Diencephalon (tissue), 2 donors: ENCODE data around the genes FABP3 and TINAGL1.

GRCh38 chr1:31372730-31373473 is at the start of gene FABP3:
TSS of gene FABP3 (minus strand) at chr1:31373076.
- RAMPAGE, long total RNA: start-site peak on the minus strand at chr1:31373019-31373225, 15,552 and 3,163 reads in 2 replicates

GRCh38 chr1:31384486-31384881 is 11.6 kb upstream of the FABP3 start:
- RAMPAGE, long total RNA: no peak

GRCh38 chr1:31426125-31426805 is 13.3 kb downstream of the SERINC2 start:
- RAMPAGE, long total RNA: no peak

DNA sequence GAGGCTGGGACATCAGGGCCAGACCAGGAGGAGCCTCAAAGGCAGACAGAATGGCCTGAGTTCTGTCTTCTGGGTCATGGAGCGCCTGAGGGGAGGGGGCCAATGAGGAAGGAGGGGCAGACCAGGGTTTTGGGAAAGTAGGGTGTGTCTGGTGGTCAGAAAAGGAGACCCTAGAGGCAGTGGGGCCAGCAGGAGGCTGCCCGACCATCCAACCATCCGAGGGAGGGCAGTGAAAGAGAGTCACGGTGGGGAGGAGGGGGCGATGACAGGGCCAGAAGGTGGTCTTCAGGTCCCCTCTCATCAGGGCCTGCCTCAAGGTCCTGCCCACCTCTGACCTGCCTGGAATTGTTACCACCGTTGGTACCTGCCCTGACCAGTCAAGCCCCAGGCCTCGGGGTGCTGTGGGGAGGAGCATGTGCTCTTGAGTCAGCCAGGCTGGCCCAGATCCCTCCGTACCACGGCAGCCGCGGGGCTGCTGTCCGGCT is 21.8 kb downstream of the SERINC2 start:
- RAMPAGE, long total RNA: no peak

- RAMPAGE, long total RNA: no peak
Observed at GRCh38 chr1:31511078-31511532, 65.2 kb upstream of the TINAGL1 start.

GRCh38 chr1:31549489-31550226 is 26.7 kb upstream of the TINAGL1 start:
- RAMPAGE, long total RNA: no peak

DNA sequence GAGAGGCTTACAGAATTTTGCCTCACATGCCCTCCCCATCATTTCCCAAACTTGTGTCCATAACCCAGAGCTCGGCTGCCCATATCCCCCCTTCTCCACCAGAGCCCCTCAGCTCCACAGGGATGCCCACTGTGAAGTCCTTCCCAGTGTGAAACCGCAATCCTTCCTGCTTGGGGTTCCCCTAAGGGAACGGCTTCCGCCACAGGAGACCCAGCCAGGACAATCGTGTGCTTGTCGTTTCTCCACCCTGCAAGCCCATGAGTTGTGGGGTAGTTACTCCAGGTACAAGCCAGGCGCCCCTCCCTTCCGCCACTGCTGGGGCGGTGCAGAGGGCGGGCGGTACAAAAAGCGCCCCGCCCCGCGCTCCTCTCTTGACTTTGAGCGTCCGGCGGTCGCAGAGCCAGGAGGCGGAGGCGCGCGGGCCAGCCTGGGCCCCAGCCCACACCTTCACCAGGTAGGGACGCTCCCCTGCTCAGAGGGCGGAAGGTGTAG is at the start of gene TINAGL1:
TINAGL1 (plus strand) TSS at position 374 of the 492 bp plus-strand sequence.
- RAMPAGE, long total RNA: start-site peak on the plus strand centred at position 404 of the sequence, 19 bp wide, 7 and 33 reads in 2 replicates

GRCh38 chr1:31580209-31581442 is 4.3 kb downstream of the TINAGL1 start:
- RAMPAGE, long total RNA: no peak

GRCh38 chr1:31617949-31618644 is 608 bp downstream of the HCRTR1 start:
- RAMPAGE, long total RNA: no peak

- RAMPAGE, long total RNA: no peak
Observed at GRCh38 chr1:31700936-31702056, 2.5 kb downstream of the COL16A1 start.

GRCh38 chr1:31762197-31763233 is 1.6 kb downstream of the ADGRB2 start:
- RAMPAGE, long total RNA: no peak

- RAMPAGE, long total RNA: no peak
Observed at GRCh38 chr1:31789283-31789690, 25.1 kb upstream of the ADGRB2 start.

- RAMPAGE, long total RNA: no peak
Observed at GRCh38 chr1:32037680-32038023, 24.0 kb downstream of the KHDRBS1 start.

- RAMPAGE, long total RNA: no peak
Observed at GRCh38 chr1:32042761-32043943, 29.5 kb downstream of the KHDRBS1 start.

DNA sequence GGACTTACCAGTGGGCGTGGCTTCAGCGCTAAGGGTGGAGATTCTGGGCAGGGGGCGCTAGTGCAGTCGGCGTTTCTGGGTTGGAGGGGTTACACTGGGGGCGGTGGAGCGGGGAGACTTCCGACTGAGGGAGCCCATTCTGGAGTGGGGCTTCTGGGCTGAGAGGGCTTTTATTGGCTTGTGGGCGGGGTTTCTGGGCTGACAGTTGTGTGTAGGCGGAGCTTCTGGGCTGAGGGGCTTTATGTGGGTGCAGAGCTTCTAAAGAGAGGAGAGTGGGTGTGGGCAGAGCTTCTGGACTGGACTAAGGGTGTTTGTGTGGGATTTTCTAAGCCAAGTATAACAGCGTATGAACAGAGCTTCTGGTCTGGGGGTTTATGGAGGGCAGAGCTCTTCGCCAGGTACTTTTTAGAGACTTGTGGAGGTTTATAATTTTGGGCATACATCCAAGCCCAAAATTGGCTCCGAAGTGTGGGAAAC is 628 bp downstream of the TMEM39B start:
- RAMPAGE, long total RNA: no peak

- RAMPAGE, long total RNA: no peak
Observed at GRCh38 chr1:32180328-32181118, 1.0 kb downstream of the TXLNA start.

DNA sequence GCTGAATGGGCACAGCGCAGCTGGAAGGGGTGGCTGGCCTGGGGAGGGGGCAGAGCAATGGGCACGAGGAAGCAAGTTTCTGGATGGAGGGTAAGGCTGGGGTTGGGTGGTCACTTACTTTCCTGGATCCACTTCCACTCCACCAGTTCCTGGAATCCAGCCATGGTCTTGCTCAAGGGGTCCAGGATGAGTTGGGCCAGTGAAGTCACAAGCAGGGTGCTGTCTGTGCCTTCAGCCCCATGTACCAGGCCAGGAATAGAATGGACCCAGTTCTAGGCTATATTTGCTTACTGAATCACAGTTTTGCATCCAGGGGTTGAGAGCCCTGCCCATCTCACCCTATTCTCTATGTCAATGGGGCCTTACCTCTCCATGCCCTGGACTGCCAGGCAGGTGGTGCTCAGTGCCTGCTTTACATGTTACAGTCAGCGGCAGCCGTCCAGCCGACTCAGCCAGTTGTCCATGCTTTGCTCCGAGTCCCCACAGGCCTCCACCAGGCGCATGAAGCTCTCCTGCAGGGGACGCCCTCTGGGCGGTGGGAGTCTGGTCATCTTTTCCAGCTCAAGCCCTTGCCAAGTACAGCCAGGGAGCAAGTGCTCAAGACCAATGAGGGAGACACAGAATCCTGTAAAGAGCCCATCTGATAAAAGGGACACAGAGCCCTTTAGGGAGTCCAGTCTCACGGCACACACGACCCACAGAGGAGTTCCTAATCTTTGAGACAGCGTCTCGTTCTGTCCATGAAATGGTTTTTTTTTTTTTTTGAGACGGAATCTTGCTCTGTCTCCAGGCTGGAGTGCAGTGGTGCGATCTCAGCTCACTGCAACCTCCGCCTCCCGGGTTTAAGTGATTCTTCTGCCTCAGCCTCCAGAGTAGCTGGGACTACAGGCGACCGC is 12.2 kb upstream of the FAM167B start:
- RAMPAGE, long total RNA: no peak

DNA sequence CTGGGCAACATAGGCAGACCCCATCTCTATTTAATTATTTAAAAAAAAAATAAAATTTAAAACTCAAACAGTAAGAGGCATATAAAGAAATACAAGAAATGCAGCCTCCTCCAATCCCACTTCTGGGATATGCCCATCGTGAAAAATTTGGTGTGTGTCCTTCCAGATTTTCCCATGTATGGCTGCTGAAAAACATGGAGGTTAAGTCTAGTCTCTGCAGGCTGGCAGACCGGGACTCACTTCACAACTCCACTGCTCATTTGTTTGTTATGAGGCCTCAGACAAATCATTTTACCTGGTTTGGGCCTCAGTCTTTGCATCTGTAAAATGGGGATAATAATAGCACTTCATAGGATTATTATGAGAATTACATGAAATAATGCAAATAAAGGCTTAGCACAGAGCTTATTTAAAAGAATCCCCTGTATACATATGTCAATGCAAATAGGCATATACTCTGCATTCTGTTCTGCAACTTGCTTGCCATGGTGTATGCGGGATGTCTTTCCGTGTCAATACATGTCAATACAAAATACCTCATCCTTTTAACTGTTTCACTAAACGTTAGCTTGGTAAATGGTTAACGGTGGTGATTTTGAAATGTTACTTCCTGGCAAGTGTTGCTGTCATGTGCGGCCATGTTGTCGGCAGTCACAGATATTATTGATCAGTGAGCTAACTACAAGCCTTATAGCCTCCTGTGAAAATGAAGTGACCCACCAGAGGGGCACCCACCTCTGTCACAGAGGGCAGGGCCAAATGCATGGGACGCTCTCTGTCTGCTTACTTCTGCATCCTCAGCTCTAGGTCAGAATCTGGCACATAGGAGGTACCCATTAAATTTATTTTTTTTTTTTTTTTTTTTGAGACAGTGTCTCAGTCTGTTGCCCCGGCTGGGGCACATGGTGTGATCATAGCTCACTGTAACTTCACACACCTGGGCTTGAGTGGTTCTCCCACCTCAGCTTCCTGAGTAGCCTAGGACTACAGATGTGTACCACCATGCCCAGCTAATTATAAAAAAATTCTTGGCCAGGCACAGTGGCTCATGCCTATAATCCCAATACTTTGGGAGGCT is 4.2 kb downstream of the LCK start:
- RAMPAGE, long total RNA: no peak

DNA sequence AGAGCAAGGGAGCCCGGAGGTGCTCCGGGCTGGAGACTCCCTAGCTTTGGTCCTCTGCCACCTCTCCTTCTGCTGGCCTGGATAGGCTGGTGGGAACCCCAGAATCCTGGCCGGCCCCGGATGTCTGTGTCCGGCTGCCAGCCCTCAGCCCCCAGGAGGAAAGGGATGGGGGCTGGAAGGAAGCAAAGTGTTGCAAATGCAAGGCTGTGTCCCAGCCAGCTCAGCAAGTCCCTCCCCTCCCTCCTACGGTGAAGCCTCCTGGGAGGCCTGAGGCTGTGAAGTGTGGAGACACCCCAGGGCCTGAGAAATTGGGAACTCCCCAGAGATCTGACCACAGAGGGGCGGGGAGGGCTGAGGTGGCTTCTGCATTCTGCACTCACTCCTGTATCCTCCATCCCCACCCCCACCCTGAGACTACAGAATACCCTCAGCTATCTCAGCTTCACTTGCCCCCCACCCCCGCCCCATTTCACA is 1.2 kb upstream of the MARCKSL1 start:
- RAMPAGE, long total RNA: no peak

- RAMPAGE, long total RNA: no peak
Observed at GRCh38 chr1:32390942-32391583, 3.2 kb downstream of the BSDC1 start.